ENCODE data around the gene PTGIS.

- PRO-cap: no peak
CAGE:
- cytosol, long polyA minus RNA: start-site peak on the minus strand at chr20:49153946-49153955, 46 reads
- cytosol, long polyA plus RNA: no peak
- long polyA plus RNA: no peak
- nucleus, long polyA minus RNA: no peak
- nucleus, long polyA plus RNA: no peak
Measured at GRCh38 chr20:49153719-49154102, 34.4 kb downstream of the STAU1 start.

- PRO-cap: bidirectional peak, plus-strand start at chr20:49188582, minus-strand start at chr20:49188367
CAGE:
- cytosol, long polyA minus RNA: no peak
- cytosol, long polyA plus RNA: no peak
- long polyA plus RNA: no peak
- nucleus, long polyA minus RNA: no peak
- nucleus, long polyA plus RNA: no peak
Measured at GRCh38 chr20:49188491-49188887, 355 bp upstream of the STAU1 start.

DNA sequence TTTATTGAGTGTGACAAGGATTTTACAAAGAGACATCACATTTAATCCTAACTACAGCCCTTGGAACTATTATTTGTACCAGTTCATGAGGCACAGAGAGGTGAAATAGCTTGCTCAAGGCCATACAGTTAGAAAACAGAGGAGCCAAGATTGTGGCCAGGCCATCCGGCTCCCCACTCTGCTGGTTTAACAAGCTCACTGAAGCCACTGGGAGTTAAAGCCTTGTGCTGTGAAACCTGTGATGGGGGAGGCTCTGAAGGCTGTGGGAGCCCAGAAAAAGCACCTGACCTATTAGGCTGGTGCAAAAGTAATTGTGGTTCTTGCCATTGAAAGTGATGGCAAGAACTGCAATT is 74.9 kb upstream of the ZNFX1 start:
- PRO-cap: no peak
CAGE:
- cytosol, long polyA minus RNA: no peak
- cytosol, long polyA plus RNA: no peak
- long polyA plus RNA: no peak
- nucleus, long polyA minus RNA: no peak
- nucleus, long polyA plus RNA: no peak

- PRO-cap: no peak
CAGE:
- cytosol, long polyA minus RNA: no peak
- cytosol, long polyA plus RNA: no peak
- long polyA plus RNA: no peak
- nucleus, long polyA minus RNA: no peak
- nucleus, long polyA plus RNA: no peak
Measured at GRCh38 chr20:49446634-49447556, 35.6 kb downstream of the KCNB1 start.

DNA sequence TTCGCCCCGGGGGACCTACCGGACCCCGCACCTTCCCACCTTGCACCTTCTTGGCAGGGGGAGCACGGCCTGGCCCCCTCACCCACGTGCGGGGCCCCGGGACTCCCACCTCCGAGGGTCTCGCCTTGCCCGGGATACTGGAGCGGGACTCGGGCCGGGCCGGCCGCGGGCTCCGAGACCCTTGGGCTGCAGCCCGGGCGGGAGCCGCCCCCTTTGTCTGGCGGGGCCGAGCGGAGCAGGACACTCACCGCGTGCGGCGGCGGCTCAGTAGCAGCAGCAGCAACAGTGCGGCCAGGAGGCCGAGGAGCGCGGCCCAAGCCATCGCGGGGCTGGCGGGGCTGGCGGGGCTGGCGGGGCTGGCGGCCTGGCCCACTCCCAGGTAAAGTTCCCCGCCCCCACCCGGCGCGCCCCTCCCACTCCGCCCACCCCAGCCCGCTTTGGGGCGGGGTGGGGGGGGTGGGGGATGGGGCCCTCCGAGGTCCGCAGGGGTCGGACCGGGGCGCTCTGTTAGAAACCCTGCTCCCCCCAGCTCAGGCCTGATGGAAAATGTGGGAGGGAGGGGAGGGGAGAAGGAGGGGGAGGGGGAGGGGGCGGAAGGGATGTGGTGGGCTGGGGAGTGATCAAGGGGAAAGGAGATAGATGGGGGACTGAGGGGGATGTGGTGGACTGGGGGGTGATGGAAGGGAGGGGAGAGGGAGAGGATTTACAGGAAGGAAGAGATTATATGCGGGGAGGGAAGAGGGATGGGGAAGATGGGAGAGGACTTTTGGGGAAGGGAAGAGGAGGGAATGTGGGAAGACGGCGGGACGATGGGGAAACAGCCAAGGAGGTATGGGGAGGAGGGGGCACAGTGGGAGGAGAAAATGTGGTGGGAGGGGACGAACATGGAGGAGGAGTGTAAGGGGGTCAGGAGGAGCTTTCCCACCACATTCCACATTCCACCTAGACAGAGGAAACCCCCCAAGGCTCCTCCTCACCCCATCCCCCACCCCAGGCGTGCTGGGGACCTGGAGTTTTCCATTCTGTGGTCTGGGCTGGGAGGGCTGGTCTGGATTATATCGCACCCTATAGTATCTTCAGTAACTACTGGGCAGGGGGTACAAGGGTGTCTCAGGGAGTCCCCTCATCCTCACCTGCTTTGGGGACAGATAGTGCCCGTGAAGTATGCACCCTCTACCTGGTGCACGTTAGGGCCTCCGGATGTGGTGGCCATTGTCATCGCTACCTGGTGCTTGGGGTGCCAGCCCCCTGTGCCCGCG is at the start of gene PTGIS:
Gene PTGIS (minus strand): TSS at position 343 of the 1,259 bp plus-strand sequence.
- PRO-cap: unidirectional peak, plus-strand start at position 148 of the sequence; bidirectional peak, plus-strand start at position 216 of the sequence, minus-strand start at position 215 of the sequence
CAGE:
- cytosol, long polyA minus RNA: no peak
- cytosol, long polyA plus RNA: no peak
- long polyA plus RNA: start-site peak on the minus strand centred at position 327 of the sequence, 44 bp wide, 36 and 24 reads in 2 replicates
- nucleus, long polyA minus RNA: start-site peak on the minus strand centred at position 360 of the sequence, 75 bp wide, 30 reads
- nucleus, long polyA plus RNA: no peak

DNA sequence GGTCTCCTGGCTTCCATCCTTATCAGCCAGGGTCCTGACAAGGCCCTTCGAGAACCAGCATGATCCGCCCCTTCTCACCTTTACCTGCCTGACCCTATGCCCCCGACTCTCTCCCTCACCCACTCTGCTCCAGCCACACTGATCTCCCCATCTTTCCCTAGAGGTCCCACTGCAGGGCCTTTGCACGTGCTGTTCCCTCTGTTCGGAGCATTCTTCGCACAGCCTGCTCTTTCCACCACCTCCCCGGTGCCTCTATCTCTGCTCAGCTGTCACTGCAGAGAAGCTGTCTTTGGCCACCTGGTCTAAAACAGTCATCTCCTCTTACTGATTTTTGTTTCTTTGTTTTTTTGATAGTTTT is 1.5 kb upstream of the PTGIS start:
- PRO-cap: no peak
CAGE:
- cytosol, long polyA minus RNA: no peak
- cytosol, long polyA plus RNA: no peak
- long polyA plus RNA: no peak
- nucleus, long polyA minus RNA: no peak
- nucleus, long polyA plus RNA: no peak

GRCh38 chr20:49584015-49584557 is 16.1 kb upstream of the PTGIS start:
- PRO-cap: no peak
CAGE:
- cytosol, long polyA minus RNA: no peak
- cytosol, long polyA plus RNA: no peak
- long polyA plus RNA: no peak
- nucleus, long polyA minus RNA: no peak
- nucleus, long polyA plus RNA: no peak

GRCh38 chr20:49610682-49610968 is 42.7 kb upstream of the PTGIS start:
- PRO-cap: no peak
CAGE:
- cytosol, long polyA minus RNA: no peak
- cytosol, long polyA plus RNA: no peak
- long polyA plus RNA: no peak
- nucleus, long polyA minus RNA: no peak
- nucleus, long polyA plus RNA: no peak

- PRO-cap: no peak
CAGE:
- cytosol, long polyA minus RNA: no peak
- cytosol, long polyA plus RNA: no peak
- long polyA plus RNA: no peak
- nucleus, long polyA minus RNA: no peak
- nucleus, long polyA plus RNA: start-site peak on the minus strand at chr20:49699400-49700215, 38 and 35 reads in 2 replicates
Measured at GRCh38 chr20:49699293-49700514, 14.0 kb downstream of the B4GALT5 start.

DNA sequence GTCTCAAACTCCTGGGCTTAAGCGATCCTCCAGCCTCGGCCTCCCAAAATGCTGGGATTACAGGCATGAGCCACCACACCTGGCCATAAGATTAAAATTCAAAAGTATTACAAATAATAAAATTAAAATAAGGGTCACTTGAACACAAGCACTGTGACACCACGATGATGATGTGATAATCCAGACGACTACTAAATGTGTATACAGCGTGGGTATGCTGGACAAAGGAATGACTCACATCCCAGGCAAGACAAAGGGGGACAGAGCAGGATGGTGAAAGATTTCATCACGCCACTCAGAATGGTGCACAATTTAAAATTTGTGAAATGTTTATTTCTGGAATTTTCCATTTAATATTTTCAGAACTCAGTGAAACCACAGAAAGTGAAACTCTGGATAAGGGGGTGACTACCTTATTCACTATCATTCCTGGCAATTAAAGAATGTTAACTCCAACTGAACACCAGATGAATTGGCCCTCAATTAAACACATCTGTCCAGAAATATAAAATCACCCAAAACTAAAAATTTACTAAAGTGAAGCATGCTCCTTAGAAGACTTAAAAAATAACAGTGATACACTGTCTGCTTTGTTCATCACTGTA is 13.1 kb downstream of the B4GALT5 start:
- PRO-cap: bidirectional peak, plus-strand start at position 244 of the sequence, minus-strand start at position 193 of the sequence
CAGE:
- cytosol, long polyA minus RNA: start-site peak on the minus strand centred at position 191 of the sequence, 5 bp wide, 5 reads
- cytosol, long polyA plus RNA: no peak
- long polyA plus RNA: no peak
- nucleus, long polyA minus RNA: no peak
- nucleus, long polyA plus RNA: no peak

DNA sequence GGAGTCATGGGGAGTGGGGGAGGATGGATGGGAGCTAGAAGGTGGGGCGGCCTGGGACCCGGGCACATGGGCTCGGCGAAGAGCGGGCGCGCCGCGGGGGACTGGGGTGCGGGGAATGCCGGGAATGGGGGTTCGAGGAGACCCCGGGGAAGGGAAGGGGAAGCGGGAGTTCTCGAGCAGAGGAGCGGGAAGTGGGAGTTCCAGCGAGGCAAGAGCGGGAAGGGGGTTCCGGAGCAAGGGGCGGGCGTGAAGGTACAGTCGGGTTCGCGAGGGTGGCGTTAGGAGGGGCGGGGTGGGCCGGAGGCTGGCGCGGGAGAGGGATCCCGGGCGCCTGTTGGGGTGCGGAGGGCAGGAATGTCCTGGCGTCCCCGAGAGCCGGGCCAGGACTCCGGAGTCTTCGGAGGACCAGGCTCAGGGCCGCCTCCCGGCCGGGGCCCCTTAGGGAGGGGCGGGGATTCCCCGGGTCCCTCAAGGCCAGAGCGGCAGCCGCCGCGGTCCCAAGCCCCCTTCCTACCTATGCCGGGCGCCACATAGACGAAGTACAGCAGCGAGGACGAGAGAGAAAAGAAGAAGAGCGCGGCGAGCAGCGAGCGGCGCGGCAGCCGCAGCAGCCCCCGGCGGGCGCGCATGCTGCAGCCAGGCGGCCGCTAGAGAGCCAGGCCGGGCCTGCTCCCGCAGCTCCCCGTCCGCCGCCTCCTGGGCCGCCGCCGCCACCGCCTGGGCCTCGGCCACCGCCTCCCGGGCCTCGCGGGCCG is 439 bp downstream of the B4GALT5 start:
- PRO-cap: bidirectional peak, plus-strand start at position 37 of the sequence, minus-strand start outside the sequence; bidirectional peak, plus-strand start at position 293 of the sequence, minus-strand start at position 193 of the sequence; bidirectional peak, plus-strand start at position 441 of the sequence, minus-strand start at position 388 of the sequence
CAGE:
- cytosol, long polyA minus RNA: no peak
- cytosol, long polyA plus RNA: no peak
- long polyA plus RNA: no peak
- nucleus, long polyA minus RNA: start-site peak on the plus strand centred at position 238 of the sequence, 78 bp wide, 6 reads; start-site peak on the minus strand centred at position 595 of the sequence, 39 bp wide, 33 reads
- nucleus, long polyA plus RNA: no peak

- PRO-cap: no peak
CAGE:
- cytosol, long polyA minus RNA: no peak
- cytosol, long polyA plus RNA: no peak
- long polyA plus RNA: no peak
- nucleus, long polyA minus RNA: no peak
- nucleus, long polyA plus RNA: no peak
Measured at GRCh38 chr20:49893599-49894104, 21.7 kb downstream of the SPATA2 start.

DNA sequence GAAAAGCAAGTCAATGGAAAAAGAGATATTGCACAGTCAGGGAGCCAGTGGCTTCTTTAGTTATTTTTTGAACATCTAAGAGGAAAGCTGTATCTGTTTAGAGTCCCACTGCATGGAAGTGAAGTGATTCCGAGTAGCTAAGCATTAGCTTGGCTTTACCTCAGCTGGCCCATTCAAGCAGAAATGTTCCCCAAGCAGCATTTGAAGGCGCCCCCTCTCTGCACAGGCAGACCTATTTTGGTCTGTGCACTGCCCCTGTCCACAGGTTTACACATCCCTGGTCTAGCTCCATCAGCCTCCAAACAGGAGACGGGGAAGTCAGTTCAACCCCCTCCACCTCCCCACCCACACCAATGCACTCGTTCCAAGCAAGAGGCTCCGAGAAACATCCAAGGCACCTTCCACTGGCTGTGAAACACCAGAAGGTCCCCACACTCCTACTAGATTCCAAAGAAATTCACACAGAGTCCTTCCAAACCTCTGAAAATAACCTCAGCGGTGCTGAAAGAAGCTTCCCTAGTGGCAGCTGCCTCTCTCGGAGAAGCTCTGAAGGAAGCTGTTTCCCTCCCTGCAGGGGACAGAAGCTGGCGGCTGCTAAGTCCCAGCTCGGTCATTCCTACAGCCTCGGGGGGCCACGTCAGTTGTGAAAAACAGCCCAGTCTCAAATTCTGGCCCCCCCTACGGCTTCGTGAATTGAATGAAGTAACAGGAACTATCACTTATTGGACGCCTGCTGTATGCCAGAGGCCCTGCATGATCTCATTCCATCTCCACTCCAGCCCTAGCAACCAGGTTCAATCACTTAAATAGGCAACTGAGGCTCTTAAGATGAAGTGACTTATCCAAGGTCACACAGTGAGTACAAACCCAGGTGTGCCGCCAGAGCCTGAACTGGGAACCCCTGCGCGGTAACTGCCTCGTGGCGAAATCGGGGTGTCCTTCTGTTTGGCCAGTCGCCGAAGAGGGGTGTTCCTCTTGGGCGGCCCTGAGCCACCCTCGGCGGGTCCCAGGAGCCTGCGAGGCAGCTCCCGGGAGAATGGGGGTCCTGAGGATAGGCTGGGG is 835 bp downstream of the SPATA2 start:
- PRO-cap: unidirectional peak, plus-strand start at position 613 of the sequence
CAGE:
- cytosol, long polyA minus RNA: no peak
- cytosol, long polyA plus RNA: no peak
- long polyA plus RNA: no peak
- nucleus, long polyA minus RNA: no peak
- nucleus, long polyA plus RNA: no peak

- PRO-cap: no peak
CAGE:
- cytosol, long polyA minus RNA: start-site peak on the minus strand at chr20:50127253-50127293, 5 reads
- cytosol, long polyA plus RNA: no peak
- long polyA plus RNA: no peak
- nucleus, long polyA minus RNA: no peak
- nucleus, long polyA plus RNA: no peak
Measured at GRCh38 chr20:50126501-50127549, 13.9 kb upstream of the UBE2V1 start.

DNA sequence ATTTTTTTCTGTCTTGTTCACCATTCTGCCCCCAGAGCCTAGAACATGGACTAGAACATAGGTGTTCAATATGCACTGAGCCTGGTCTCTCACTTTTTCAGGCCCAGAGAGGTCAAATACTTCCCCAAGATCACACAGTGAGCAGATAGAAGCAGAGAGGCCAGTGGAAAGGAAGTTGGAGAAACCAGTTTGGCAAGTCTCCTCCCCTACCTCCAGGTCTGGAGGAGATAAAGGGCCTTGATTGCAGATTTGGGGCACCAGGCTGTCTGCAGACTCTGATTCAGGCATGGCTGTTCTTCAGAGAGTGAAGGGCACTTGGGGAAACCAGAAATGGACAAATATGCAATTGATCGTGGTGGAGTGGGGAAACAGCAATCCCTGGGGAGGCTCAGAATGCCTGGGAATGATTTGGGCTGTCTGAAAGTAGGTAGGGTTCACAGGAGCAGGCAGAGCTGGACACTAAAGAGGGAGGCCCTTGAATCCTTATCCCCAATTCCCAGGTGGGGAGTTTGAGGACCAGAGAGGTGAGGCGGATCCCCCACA is 2.5 kb downstream of the PEDS1 start:
- PRO-cap: no peak
CAGE:
- cytosol, long polyA minus RNA: no peak
- cytosol, long polyA plus RNA: no peak
- long polyA plus RNA: no peak
- nucleus, long polyA minus RNA: no peak
- nucleus, long polyA plus RNA: no peak

DNA sequence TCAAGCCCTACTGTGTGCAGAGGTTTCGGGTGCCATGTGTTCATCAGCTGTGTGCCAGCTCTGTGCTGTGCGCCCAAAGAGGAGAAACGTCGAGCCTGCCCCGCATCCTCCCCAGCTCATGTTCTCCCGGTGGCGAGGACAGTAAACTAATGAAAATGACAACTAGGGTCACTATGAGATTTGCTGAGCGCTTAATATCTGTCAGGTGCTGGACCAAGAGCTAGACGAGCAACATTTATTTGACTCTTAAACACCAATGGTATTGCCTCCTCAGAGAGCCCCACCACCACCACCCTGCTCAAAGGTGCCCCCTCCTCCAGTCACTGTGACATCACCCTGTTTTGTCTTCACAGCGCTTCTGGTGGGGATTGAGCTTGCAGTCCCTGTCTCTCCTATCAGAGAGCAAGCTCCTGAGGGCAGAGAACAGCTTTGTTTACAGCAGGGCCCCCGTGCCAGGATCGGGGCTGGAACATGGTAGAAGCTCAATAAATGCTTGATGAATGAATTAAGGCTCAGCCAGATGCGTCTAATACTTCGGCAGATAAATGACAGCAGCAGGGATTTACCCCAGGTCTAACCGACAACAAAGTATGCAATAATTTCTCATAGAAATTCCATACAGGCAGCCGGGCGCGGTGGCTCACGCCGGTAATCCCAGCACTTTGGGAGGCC is 806 bp upstream of the PEDS1 start:
- PRO-cap: no peak
CAGE:
- cytosol, long polyA minus RNA: no peak
- cytosol, long polyA plus RNA: no peak
- long polyA plus RNA: no peak
- nucleus, long polyA minus RNA: no peak
- nucleus, long polyA plus RNA: no peak

DNA sequence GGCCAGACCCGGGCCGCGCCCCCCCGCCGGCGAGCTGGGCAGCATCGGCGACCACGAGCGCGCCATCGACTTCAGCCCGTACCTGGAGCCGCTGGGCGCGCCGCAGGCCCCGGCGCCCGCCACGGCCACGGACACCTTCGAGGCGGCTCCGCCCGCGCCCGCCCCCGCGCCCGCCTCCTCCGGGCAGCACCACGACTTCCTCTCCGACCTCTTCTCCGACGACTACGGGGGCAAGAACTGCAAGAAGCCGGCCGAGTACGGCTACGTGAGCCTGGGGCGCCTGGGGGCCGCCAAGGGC is 505 bp downstream of the CEBPB start:
- PRO-cap: bidirectional peak, plus-strand start at position 206 of the sequence, minus-strand start at position 133 of the sequence
CAGE:
- cytosol, long polyA minus RNA: no peak
- cytosol, long polyA plus RNA: no peak
- long polyA plus RNA: no peak
- nucleus, long polyA minus RNA: start-site peak on the plus strand centred at position 224 of the sequence, 37 bp wide, 6 reads
- nucleus, long polyA plus RNA: no peak

- PRO-cap: no peak
CAGE:
- cytosol, long polyA minus RNA: no peak
- cytosol, long polyA plus RNA: no peak
- long polyA plus RNA: no peak
- nucleus, long polyA minus RNA: no peak
- nucleus, long polyA plus RNA: no peak
Measured at GRCh38 chr20:50193447-50194443, 3.1 kb downstream of the CEBPB start.

- PRO-cap: no peak
CAGE:
- cytosol, long polyA minus RNA: no peak
- cytosol, long polyA plus RNA: no peak
- long polyA plus RNA: no peak
- nucleus, long polyA minus RNA: no peak
- nucleus, long polyA plus RNA: no peak
Measured at GRCh38 chr20:50278442-50279495, 88.1 kb downstream of the CEBPB start.

- PRO-cap: no peak
CAGE:
- cytosol, long polyA minus RNA: no peak
- cytosol, long polyA plus RNA: no peak
- long polyA plus RNA: no peak
- nucleus, long polyA minus RNA: no peak
- nucleus, long polyA plus RNA: no peak
Measured at GRCh38 chr20:50305816-50307151, 115.7 kb downstream of the CEBPB start.